Mesangial cell (primary cell): ENCODE data around the gene SLC30A10.

- RAMPAGE, long total RNA: no peak
These were observed 4.4 kb downstream of the PTPN14 start for GRCh38 chr1:214546904-214547512.

DNA sequence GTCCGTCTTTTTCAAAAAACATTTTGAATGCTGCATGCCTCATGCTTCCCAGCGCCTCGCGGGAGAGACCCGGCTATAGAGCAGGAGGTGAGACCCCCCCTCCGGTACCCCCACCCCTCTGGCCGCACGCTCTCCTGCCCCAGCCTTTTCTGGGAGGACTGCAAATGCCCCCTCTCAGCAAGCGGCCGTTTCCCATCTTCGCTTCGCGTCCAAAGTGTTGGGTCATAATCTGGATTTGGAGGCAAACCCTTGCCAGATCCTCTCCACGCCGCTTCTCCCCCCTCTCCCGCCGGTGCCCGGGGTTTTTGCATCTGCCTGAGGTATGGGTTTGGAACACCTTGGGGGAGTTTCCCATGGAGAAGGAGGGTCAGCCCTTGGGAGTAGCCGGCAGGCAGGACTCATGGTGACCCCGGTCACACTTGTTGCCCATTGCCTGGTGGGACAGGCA is 832 bp downstream of the KCNK2 start:
- RAMPAGE, long total RNA: no peak

GRCh38 chr1:215083793-215084194 is 1.3 kb downstream of the KCNK2 start:
- RAMPAGE, long total RNA: no peak

GRCh38 chr1:215608948-215609682 is 42.0 kb downstream of the KCTD3 start:
- RAMPAGE, long total RNA: no peak

GRCh38 chr1:215639356-215639933 is 72.3 kb downstream of the KCTD3 start:
- RAMPAGE, long total RNA: no peak

GRCh38 chr1:216709897-216710574 is 13.2 kb downstream of the ESRRG start:
- RAMPAGE, long total RNA: no peak

- RAMPAGE, long total RNA: no peak
These were observed 62.5 kb upstream of the ESRRG start for GRCh38 chr1:216785810-216786100.

- RAMPAGE, long total RNA: no peak
These were observed 180.1 kb upstream of the ESRRG start for GRCh38 chr1:216903179-216903854.

DNA sequence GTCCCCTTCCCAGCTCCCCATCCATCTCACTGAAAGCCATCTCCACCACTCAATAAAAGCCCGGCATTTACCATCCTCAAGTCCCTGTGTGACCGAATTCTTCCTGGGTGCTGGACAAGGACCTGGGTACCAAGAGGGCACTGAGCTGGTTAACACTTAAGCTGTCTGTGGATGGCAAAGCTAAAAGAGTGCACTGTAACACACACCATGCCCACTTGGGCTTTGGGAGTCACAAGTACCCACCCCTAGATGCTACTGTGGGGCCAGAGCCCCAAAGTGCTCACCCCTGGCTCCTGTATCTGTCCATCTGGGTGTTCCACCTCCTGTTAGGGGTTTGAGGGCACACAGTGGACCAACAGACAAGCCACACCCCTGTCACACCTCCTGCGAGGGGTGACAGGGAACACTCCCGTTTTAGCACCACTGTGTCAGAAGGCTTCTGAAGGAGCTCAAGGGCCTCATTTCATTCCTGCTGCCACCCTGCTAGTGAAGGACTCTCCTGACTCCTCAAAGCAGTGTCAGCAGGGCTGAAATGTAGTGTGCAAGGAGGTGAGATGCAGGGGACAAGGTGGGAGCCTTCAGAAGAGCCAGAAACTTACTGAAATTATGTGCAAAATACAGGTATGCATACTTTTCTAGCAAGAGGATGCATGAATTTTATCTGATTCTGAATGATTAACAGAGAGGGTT is 174.7 kb downstream of the GPATCH2 start:
- RAMPAGE, long total RNA: no peak

DNA sequence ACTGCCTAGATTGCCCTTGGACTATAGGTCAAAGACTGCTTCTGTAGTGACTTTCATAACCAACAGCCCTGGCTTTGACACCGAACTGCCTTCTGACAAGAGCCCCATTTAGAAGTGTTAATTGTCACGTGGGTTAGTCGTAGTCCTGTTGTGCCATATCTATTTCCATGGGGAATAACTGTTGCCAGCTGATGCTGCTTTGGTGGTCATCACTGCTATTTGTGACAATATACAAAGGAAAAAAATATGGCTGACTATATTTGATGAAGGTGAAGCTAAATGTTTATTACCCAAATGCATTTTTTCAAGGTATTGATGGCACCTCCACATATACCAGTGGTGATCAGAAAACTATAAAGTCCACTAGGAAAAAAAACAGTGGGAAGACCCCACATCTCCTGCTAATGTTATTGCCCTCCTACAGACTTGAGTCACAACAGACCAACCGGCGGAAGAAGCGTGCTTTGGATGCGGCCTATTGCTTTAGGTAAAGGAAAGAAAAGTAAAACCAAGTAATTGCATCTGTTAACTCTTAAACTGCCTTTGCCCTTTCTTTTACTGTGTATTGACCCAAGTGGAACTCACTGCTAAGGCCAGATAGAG is 90.6 kb downstream of the TGFB2 start:
- RAMPAGE, long total RNA: no peak

- RAMPAGE, long total RNA: no peak
These were observed 128.5 kb downstream of the TGFB2 start for GRCh38 chr1:218473520-218474086.

DNA sequence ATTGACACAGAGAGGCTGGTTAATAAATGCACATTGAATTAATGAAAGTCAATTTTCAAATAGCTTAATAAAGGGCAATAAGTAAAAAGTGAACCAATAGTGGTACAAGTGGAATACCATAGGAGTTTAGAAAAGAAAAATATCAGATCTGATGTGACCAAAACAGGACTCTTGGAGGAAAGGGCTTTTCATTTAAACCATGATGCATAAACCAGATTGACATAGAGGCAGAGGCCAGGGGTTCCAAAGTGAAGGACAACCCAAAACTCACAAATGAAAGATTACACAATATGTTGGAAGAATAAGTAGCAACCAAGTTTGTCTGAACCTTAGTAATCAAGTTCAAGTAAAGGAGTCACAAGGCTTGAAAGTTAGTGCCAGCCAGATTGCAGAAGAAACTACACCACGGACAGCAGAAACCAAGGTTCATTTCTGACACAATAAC is 124.7 kb downstream of the ZC3H11B start:
- RAMPAGE, long total RNA: no peak

GRCh38 chr1:219883760-219884490 is 44.4 kb downstream of the SLC30A10 start:
- RAMPAGE, long total RNA: no peak

- RAMPAGE, long total RNA: no peak
These were observed 4.2 kb downstream of the SLC30A10 start for GRCh38 chr1:219924065-219924678.

GRCh38 chr1:219928383-219929233 is at the start of gene SLC30A10:
Gene SLC30A10, minus strand, starts transcription at chr1:219928557.
- RAMPAGE, long total RNA: no peak

DNA sequence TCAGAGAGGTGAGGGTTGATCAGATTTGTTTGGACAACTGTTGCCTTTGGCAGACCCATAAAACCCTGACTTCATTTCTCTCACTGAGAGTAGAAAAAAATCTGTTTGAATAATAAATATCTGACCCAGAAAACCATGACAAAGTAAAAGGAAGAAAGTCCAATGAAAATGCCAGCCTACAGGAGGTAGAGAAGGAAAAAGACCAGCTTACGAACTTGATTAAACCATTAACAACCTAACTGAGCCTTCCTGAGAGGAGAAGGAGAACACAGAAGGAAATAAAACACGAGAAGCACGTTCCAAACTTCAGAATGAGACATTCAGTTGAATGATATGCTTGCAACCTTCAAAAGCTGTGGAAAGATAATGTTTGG is 12.5 kb upstream of the SLC30A10 start:
- RAMPAGE, long total RNA: no peak

GRCh38 chr1:220024901-220025577 is 21.3 kb downstream of the EPRS1 start:
- RAMPAGE, long total RNA: no peak

DNA sequence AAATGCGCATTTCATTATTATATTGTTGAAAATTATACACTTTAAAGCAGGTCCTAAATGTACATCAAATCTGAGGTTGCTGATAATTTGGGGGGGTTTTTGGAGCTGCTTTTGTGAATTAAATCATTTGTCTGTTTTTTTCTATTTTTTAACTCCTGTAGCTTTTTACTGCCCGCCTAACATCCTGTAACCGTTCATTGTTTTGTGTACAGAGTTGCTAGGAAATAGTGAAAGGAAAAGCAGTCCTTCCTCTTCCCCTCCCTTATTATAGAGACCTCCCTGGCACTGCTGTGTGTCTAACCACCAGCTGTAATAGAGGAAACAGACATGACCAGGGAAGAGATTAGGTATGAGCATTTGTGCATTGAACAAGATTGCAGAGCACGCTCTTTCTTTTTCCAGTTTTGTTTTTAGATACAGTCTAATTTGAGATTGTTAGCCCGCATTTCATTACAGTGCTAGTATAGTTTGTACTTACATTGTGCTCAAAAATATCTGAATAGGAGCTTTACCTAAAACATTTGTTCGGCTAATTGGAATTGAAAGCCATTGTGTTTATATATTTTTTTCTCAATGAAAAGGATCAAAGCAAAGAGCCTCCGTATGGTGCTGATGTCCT is 43.5 kb downstream of the IARS2 start:
- RAMPAGE, long total RNA: no peak

- RAMPAGE, long total RNA: no peak
These were observed 65.6 kb downstream of the RAB3GAP2 start for GRCh38 chr1:220206598-220207178.

DNA sequence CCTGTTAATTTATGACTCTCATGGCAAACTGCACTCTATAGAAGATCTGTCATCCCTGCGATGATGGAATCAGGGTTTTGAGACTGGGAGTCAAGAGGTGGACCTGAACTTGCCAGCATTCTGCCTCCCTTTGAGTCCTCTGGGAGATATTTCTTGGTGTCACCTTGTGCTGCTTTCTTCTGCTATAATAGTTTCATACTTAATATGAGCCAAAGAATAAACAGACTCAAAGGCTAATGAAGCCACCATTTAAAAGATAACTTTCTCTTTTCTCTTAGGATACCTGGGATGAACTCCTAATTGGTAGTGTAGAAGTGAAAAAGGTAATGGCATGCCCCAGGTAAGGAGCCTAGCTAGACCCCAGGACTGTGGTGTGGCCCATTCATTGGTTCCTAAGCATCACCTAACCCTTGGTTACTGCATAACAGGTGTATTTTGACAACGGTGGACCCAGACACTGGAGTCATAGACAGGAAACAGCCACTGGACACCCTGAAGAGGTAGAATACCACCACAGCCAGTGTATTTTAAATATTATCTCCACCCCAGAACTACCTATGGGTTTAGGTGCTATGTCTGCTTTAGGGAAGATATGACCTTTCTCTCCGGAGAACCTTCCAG is 6.9 kb upstream of the MTARC1 start:
- RAMPAGE, long total RNA: no peak